Measurements from ENCODE around the genes PNMA8C, DACT3 and STRN4.

DNA sequence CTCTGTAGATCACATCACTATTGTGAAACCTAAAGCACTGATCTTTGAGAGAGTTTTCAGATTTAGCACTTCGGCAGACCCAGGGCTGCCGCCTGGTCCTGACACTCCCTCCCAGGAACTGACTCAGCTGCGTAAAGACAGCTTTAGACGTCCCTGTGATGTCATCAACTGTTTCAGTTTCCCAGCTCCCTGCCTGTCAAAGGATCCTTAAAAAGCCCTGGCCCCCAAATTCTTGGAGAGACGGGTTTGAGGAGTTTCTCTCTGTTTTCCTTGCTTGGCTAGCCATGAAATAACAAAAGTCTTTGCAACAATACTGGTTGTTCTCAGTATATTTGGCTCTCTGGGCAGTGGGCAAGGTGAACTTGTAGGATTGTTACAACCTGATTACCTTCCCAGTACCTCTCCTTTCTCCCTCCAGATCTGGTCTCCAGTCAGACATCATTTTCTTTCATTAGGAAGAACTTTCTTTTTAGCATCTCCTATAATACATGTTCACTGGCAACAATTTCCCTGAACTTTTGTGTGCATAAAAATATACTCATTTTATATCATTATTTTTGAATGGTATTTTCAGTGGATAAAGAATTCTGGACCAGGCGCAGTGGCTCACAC lies 33.6 kb downstream of the IGFL2 start:
- PRO-cap, 2 experiments, result no peak in any of the 2 experiments

DNA sequence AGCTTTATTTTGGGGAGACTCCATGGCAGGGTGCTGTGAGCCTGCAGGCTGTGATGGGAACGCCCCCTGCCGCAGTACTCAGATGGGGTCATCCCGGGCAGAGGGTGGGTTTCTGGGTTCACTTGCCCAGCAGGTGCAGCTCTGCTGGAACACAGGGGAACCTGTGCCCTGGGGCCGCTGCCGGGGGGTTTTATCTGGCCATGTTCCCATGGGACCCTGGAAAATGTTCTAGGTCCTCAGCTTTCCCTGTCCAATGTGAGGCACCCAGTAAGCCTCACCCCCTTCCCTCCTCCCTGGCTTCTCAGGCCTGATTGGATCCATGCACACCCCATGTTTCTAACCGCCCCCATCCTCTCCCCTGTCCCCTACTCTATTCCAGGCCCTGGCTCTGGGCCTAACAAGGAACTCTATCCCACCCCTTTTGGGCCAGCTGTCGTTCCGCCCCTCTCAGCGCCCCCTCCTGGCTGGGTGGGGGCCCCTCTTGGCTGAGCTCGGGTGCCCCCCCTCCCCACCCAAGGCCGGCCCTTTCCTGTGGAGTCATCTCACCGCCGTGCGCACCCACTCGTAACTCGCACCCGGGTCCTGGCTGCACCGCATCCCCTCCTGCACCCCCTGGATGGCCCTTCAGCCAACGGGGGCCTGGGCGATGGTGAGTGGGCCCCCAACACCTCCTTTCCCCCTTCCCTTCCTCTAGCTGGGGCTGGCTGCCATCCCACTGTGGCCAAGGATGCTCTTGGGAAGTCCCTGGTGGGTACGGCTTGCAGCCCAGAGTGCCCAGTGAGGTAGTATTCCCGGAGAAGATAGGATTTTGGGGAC lies 1.2 kb downstream of the HIF3A start:
- PRO-cap, 2 experiments, result no peak in any of the 2 experiments

DNA sequence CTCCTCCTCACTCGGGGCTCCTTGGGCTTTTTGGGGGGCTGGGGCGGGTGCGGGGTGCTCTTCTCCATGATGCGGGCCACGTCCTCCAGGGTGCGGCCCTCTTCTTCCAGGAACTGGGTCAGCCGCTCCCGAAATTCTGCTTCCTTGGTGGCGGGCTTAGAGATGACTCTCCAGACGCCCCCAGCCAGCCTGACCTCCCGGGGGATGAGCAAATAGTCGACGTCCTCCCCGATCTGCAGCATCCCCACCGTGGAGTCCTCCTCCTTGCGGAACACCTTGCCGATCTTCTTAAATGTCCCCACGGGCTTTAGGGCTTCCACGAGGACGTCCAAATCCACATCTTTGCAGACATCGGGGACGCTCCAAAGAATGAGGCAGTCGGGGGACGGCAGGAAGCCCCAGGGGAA lies 792 bp downstream of the CCDC8 start:
- PRO-cap, 2 experiments, result no peak in any of the 2 experiments

- PRO-cap, 2 experiments, result no peak in any of the 2 experiments
Measured at GRCh38 chr19:46428624-46429301, at the start of gene PNMA8C. PNMA8C (minus strand) TSS chr19:46428936.

DNA sequence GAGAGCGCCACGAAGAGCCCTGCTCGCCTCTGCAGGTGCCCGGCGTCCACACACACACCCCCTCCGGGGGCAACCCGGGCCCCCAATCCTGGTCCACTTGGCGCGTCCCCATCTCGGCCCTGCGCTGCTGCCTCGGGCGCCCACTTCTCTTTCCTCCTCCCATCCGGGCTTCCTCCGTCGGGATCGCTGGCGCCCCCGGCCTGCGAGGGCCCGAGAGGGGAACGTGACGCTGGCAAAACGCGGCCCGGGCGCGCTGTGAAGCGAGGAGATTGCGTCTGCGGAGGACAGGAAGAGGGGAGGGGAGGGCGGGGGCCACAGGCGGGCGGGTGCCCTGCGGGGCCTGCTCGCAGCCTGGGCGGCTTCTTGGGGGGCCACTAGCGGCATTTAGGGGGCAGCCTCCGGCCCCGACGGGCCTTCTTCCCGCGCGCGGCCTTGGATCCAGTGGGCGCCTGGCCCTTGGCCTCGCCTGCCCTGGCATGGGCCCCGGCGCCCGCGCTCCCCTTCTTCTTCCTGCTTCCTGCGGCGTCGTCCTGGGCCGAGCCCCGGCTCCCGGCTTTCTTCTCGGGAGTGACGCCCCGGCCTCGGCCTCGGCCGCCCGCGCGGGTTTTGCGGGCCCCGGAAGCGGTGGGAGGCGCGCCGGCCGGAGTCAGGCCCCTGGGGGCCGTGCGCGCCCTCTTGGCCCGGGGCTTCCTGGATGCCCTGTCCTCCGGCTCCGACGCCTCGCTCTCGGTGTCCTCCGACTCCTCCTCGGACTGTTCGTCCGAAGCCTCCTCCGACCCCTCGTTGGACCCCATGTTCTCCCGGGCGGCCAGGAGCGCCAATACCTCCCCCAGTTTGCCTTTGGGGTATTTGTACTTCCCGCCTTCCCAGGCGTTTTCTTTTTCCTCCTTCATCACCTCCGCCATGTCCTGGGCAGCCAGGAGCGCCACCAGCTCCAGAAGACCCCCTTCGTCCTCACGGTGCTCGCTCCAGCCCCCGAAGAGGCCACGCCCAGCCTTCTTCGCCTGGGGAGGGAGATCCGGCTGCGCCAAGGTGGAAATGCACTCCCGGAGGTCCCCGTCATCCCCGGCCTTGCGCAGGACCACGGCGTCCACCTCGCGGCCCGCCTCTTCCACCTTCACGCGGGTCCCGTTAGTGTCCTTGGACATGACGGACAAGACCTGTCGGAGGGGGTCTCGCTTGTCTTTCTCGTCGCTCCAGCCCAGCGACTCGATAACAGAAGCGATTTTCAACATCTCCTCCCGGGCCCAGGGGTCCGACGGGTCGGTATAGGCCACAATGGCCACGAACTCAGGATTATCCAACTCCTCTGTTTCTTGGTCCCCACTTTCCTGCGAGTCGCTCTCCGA lies 2.0 kb downstream of the PNMA8B start:
- PRO-cap, 2 experiments, result peak in 1 of 2 experiments; most common plus-strand start position 315 of the sequence (in 1); most common minus-strand start position 257 of the sequence (in 1)

- PRO-cap, 2 experiments, result no peak in any of the 2 experiments
Measured at GRCh38 chr19:46605035-46605304, 3.8 kb downstream of the CALM3 start.

GRCh38 chr19:46654590-46655241 lies 6.3 kb downstream of the DACT3 start:
- PRO-cap, 2 experiments, result no peak in any of the 2 experiments

- PRO-cap, 2 experiments, result no peak in any of the 2 experiments
Measured at GRCh38 chr19:46660842-46661729, at the start of gene DACT3. DACT3 (minus strand) TSS chr19:46661182.

DNA sequence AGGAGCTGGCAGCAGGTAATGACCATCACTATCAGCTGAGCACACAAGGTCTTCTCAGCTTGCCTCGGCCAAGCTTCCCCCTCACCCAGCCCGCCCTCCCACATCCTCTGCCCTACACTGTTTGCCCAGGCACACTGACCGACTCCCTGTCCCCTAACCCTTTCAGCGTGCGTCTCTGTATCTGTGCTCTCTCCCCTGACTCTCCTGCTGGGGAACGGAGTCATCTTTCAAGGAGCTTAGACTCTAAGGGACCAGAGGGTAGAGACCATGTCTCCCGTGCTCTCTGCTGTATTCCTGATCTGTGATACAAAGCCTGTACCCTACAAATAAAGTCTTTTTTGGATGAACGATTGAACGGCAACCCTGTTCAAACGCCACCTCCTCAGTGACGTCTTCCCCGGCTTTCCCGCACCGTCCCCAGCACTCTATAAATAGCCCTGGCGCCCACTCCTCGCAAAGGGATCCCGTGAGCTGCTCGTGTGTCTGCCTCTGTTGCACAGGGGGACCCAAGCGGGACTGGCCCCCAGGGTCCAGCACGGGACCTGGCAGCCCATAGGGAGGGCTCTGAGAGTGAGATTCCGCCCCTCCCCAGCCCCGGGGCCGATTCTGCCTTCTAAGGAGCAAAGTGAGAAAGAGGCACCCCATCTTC lies 8.3 kb upstream of the FKRP start:
- PRO-cap, 2 experiments, result no peak in any of the 2 experiments

- PRO-cap, 2 experiments, result peak in 2 of 2 experiments; most common plus-strand start chr19:46746544 (in 1); most common minus-strand start chr19:46746449 (in 1)
Measured at GRCh38 chr19:46746169-46747015, at the start of gene STRN4. STRN4 (minus strand) TSS chr19:46746450.

- PRO-cap, 2 experiments, result no peak in any of the 2 experiments
Measured at GRCh38 chr19:46747016-46747312, 714 bp upstream of the STRN4 start.

GRCh38 chr19:46784205-46785298 lies 3.8 kb downstream of the SLC1A5 start:
- PRO-cap, 2 experiments, result no peak in any of the 2 experiments

DNA sequence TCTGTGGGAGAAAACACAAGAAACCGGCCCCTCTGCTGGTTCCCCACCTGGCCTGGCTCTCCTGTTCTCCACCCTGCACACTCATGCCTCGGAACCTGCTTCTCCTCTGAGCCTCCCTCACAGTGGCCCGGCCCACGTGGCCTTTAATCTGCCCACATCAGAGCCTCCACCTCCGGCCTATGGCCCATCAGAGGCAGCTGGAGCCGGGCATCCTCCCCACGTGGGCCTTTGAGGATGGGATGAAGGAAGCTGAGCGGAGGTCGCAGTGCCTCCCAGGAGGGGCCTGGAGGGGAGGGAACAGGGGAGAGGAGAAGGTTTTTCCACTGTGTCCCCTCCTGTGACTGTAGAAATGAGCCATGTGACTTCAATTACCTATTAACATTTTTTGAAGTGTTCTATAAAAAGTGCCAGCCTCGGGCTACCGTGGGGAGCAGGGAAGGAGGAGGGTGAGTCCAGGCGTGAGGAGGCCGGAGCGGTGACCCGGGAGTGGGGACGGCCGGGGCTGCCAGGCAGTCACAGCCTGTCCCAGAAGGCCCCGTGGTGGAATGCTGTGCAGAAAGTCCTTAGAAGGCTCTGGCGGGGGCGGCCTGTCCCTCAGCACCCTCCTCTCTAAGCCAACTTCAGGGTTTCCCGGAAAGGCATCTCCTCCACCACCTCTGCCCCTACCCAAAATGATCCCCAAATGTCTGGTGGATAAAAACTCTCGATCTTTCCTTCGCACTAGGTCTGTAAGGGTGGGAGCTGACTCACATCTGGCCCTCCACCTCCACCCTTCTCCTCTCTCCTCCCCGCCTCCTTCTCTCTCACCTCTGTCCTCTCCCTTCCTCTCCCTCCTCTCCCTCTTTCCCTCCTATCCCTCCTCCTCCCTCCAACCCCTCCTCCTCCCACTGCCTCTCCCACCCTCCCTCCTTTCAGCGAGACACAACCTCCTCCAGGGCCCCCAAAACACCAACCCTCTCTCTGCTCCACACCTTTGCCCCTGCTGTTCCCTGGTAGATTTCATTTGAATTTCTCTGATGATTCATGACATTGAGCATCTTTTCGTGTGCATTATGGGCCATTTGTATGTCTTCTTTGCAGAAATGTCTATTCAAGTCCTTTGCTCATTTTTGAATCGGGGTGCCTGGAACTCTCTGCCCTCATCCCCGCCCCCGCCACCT lies 24.9 kb upstream of the SLC1A5 start:
- PRO-cap, 2 experiments, result no peak in any of the 2 experiments

- PRO-cap, 2 experiments, result no peak in any of the 2 experiments
Measured at GRCh38 chr19:46893560-46894357, 33.0 kb downstream of the ARHGAP35 start.

GRCh38 chr19:46920264-46921384 lies 59.8 kb downstream of the ARHGAP35 start:
- PRO-cap, 2 experiments, result no peak in any of the 2 experiments

GRCh38 chr19:46935147-46935623 lies 74.4 kb downstream of the ARHGAP35 start:
- PRO-cap, 2 experiments, result peak in 2 of 2 experiments; most common plus-strand start chr19:46935504 (in 1); most common minus-strand start chr19:46935385 (in 2)

DNA sequence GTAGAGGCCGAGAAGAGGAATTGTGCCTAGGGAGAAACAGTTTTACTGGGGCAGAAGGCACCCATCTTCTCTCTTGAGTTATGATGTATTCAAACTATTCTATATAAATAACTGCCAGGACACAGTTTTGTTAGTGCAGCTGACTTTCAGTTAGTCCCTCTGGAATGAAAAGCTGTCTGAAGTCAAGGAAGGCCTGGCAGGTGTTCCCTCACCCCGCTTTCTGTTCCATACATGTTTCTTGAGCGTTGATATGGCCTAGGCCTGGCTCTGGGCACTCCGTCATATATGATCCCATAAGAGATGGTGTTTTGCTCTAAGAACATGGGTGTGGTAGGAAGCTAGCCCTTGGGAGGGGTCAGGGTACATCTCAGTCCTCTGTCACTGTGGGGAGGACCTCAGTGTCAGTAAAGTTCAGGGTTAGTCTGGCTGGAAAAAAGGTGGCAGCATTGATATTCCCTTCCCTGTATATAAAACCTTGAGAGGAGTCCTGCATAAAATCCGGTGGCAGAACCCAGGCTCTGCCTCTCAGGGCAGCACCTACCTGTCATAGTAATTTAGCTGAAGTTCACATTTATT lies 73.6 kb upstream of the NPAS1 start:
- PRO-cap, 2 experiments, result no peak in any of the 2 experiments

GRCh38 chr19:46990956-46991866 lies 28.4 kb upstream of the NPAS1 start:
- PRO-cap, 2 experiments, result no peak in any of the 2 experiments

- PRO-cap, 2 experiments, result no peak in any of the 2 experiments
Measured at GRCh38 chr19:47100060-47100573, 13.5 kb downstream of the ZC3H4 start.

- PRO-cap, 2 experiments, result peak in 2 of 2 experiments; most common plus-strand start chr19:47190400 (in 1); most common minus-strand start chr19:47190265 (in 2)
Measured at GRCh38 chr19:47190162-47190907, 40.7 kb downstream of the BBC3 start.

All from cytotoxic T cell (primary cell).